Smooth muscle cell (in vitro differentiated cells): ENCODE measurements around the genes BCCIP and DOCK1.

GRCh38 chr10:125120883-125121495 is 93.1 kb upstream of the CTBP2 start:
- RAMPAGE, long total RNA = no peak

DNA sequence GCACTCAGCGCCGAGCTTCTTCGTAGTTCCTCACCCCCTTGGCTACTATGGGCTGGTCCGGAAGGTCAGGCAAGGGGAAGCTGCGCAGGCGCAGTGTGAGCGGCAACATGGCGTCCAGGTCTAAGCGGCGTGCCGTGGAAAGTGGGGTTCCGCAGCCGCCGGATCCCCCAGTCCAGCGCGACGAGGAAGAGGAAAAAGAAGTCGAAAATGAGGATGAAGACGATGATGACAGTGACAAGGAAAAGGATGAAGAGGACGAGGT is at the start of gene BCCIP:
BCCIP (plus strand) TSS at position 96 of the 262 bp plus-strand sequence.
- RAMPAGE, long total RNA = start-site peak on the plus strand centred at position 101 of the sequence, 10 bp wide, 1,372 and 958 reads in 2 replicates

DNA sequence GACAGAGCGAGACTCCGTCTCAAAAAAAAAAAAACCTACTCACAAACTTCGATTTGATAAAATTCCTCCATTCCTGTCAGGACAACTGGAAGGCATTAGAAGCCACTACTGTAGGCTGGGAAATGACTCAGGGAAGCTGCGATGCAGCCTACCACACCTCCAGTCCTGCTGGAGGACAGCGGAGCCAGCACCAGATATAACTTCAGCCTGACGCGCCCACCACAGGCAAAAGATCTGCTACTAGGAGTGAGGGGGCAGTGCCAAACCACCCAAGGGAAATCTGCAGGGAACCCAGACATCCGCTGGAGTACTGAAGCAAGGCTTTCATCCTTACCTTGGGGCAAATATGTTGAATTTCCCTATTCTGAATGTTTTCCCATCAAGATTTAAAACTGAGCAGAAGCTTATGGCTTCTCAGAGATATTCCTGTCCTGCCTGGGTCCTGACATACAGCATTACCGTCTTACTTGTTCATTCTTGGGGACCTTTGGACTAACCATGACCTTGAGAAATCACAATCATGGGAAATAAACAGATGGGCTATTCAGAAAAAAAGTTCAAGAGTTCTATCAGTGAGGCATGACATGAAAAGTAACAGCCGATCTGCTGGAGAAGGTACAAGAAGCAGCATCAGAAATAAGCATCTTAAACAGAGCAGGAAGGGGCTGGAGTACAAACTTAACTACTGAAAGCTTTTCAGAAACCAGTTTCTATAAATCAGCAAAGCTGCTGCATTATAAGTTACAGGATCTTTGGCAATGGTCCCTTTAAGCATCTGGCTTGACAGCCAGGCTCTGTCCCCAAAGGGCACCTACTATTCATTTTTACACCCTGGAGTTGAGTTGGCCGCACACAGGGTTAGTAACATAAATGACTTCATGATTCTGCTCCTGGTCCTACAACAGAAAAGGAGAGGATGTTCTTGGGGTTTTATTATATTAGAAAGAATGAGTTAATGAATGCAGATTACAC is 20.5 kb downstream of the BCCIP start:
- RAMPAGE, long total RNA = no peak

- RAMPAGE, long total RNA = no peak
Measured at GRCh38 chr10:125891871-125892247, 4.5 kb upstream of the FANK1 start.

- RAMPAGE, long total RNA = start-site peak on the plus strand at chr10:126042122-126042150, 7 and 21 reads in 2 replicates
Measured at GRCh38 chr10:126041689-126042894, 145.7 kb downstream of the FANK1 start.

DNA sequence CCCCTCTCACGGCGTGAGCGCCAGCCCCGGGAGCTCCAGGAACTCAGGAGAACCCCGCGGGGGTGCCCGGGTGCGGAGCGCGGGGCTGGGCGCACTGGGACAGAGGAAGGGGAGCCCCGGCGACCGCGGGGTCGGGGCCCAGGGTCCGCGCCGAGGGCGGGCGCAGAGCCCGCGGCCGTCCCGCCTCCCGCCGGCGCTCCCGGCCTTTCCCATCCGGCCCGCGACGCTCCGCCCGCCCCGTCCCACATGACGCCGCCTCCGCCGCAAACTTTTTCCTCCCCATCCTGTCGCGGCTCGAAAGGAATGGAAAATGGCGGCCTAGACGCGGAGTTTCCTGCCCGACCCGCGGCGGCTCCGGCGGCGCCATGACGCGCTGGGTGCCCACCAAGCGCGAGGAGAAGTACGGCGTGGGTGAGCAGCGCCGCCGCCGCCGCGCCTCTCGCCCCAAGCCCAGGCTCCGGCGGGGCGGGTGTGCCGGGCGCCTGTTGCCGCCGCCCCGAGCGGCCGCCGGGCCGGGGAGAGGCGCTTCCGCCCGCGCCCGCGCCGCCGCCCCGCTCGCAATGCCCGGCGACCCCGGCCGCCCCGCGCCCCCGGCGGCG is at the start of gene DOCK1:
DOCK1 (plus strand) TSS at position 276 of the 599 bp plus-strand sequence.
- RAMPAGE, long total RNA = start-site peak on the plus strand centred at position 297 of the sequence, 14 bp wide, 470 and 259 reads in 2 replicates

GRCh38 chr10:127978914-127979592 is 72.2 kb downstream of the PTPRE start:
- RAMPAGE, long total RNA = no peak

DNA sequence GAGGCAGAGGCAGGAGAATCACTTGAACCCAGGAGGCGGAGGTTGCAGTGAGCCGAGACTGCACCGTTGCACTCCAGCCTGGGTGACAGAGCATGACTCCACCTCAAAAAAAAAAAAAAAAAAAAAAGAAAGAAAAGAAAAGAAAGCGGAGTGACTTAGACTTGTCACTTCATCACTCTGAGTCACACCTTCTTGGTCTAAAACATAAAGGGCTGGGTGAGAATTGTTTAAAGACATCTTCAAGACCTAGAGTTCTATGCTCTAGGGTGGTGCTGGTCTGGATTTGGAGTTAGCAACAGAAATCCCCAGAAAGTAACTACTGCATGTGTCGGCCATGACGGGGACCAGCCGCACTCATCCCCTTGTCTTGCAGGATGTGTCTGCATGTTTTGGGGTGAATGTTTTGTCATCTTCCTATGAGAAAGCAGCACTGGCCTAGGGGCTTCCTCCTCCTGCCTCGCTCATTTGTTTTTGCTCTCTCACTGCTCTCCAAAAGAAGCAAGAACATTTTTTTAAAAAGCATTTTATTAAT is 83.5 kb downstream of the PTPRE start:
- RAMPAGE, long total RNA = no peak

DNA sequence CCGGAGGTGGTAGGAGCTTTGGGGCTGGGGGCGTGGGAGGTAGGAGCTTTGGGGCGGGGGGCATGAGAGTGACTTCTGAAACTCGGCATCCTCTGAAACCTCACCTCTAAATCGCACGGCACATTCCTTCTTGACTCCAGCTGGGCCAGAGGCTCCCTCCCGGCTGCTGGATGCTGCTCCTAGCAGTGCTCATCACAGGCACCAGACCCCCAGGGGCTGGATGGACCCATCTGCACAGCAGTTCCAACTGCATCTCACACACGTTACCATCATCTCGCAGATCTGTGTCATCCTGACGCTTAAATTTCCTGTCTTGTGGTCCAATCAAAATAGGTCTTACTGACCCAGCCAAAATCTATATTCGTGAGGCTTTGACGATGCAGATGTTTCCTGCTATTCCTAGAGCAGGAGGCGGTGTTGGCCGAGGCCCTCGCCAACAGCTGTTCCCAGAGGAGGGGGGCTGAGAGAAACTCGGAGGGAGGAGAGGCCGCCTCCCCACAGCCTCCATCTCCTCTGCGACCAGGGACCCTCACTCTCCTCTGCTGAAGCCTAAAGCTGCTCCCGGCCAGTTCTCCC is 108.0 kb downstream of the MKI67 start:
- RAMPAGE, long total RNA = no peak

- RAMPAGE, long total RNA = no peak
Measured at GRCh38 chr10:128019353-128020098, 106.7 kb downstream of the MKI67 start.

DNA sequence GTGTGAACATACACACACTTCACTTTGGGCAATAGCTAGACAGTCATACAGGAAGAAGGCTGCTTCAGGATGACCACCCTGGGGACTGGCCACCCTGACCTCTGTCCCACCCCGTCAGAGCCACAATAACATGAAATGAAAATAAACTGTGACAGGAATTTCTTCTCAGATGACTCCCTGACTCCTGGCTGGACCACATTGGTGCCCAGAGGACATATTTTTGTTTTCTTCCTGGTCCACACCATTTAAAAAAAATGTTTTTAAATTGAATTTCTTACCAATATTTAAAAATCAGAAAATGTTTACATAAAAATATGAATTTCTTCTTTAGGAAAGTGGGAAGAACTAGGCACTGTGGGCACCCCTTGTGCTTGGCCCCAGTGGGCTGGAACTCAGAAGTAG is 81.6 kb downstream of the MKI67 start:
- RAMPAGE, long total RNA = no peak

DNA sequence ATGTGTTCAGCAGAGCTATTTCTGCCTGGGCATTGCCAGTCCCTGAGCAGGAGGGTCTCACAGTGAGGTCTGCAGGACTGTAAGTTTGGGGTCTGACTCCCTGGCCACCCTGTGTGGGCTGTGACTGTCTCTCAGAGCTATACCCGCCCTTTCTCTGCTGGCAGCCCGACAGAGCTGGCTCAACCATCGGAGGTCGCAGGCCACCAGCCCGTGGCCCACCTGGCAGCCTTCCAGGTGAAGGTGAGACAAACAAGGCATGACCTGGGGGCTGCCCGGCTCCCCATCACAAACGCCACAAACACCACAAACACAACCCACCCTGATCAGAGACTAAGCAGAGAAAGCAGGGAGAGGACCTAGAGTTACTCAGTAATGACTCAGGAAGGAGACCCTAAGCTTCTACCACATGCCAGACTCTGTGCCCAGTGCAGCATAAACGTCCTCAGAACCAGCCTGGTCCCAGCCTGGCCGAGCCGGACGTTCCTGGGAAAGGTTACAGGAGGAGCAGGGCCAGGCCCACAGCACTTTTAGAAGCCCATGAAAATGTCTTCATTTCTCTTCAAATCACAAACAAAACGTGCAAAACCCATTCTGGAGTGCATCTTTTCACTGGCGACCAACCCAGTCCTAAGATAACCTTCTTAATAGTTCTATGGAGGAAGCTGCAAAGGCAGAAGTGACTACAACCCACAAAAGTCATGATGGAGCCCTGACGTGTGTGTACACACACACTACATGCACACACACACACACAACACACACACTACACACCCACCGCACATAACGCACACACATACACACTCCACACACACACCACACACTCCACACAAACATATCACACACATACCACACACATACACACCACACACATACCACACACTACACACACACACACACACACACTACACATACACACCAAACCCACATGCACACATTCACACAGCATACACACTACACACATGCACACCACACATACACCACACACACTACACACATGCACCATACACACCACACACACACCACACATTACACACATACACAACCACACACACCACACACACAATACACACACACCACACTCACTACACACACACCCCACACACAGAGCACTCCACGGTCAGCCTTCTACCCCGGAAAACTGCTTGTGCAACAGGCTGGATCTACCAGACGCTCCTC is 66.6 kb downstream of the MKI67 start:
- RAMPAGE, long total RNA = no peak

- RAMPAGE, long total RNA = no peak
Measured at GRCh38 chr10:128072978-128073647, 53.1 kb downstream of the MKI67 start.

DNA sequence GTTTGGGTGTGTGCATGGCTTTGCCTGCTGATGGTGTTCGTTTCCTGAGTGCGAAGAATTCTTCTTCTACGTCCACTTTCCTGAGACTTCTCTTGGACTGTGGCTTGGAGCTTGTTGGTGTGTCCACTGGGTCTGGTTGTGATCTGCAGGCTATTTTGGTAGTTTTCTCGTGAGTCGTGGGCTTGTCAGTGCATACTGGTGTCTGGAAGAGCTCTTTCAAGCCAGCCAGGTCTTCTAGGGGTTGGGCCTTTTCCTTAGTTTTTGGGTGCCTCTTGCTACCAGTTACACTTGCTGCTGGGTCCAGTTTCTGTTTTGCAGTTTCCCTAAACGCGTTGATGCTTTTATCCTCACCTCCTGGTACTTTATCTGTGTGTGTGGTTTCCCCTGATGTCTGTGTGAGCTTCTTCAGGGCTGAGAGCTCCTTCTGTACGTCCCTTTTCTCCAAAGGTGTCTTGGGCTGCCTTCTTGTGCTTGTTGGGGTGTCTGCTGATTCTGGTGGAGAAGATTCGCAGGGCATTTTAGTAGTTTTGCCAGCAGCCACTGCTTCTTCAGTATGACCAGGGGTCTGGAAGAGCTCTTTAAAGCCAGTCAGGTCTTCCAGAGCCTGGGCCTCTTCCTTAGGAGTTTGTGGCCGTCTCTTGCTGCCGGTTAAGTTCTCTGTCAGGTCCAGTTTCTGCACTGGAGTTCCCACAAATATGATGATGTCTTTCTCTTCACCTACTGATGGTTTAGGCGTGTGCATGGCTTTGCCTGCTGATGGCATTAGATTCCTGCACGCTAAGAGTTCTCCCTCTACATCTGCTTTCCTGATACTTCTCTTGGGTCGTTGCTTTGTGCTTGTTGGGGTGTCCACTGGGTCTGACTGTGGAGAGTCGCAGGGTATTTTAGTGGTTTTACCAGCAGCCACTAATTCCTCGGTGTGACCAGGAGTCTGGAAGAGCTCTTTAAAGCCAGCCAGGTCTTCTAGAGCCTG is 18.7 kb downstream of the MKI67 start:
- RAMPAGE, long total RNA = no peak

DNA sequence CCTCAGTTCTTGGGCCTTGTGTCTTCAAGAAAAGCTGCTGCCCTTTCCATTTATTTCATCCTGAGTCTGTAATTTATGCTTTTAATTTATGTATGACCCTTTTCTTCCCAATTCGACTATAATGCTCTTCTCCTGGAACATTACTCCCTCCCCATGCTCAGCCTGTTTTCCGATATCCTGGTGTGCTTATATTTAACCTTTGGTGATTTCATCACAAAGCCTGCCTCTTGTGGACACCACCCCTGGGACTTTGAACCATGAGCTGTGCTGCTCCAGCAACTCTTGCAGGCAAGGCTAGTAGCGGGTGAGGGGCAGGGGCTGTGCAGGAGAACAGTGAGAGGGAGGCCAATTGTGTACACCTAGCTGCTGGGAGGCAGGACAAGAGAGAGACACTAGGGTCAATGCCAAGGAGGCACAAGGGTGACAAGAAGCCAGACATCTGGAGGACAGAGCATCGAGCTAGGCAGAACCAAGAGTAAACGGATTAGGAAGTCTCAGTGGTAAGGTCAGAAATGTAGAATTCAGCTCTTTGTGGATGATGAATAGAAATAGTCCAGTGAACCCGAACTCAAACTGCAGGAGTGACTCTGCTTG is 30.8 kb upstream of the MKI67 start:
- RAMPAGE, long total RNA = no peak

- RAMPAGE, long total RNA = no peak
Measured at GRCh38 chr10:128851713-128852183, 615.3 kb upstream of the MGMT start.

DNA sequence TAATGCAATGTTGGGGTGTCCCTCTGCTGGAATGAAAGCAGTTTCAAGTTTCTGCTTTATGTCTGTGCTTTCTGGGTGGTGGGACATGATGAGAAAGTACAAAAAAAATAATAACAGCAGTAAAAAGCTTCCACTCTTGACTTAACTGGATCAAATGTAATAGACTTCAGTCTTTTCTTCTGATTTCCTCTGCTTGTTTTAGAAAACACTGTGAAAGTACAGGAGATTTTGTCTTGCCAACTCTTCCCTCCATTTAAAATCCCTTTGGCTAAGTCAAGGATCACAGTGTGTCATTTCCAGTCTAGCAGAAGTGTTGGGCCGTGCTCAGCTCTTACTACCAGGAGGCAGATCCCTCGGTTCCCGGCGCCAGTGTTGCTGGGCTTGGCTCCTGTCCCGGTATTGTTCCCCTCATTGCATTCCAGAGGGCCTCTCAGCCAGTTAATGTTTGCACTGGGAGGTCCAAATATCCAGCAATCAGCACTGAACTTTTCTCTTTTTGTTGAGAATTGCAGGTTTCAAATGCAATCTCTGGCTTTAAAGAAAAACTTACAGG is 612.2 kb upstream of the MGMT start:
- RAMPAGE, long total RNA = no peak

DNA sequence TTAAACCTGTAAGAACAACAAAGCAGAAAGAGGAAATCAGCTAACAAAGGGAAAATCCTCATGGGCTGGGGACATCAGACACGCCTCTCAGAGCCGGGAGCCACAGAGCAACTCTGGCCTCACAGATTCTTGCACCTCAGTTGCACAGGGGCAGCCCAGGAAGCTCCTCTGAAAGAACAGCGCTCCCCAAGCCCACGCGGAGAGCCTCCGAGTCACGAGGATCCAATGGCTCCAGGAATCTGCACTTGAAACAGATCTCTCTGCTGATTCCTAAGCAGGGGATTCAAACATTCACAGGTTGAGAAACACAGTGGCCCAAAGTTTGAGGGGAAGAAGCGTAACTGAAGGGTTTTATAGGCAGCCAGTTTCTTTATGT is 213.2 kb upstream of the MGMT start:
- RAMPAGE, long total RNA = no peak

- RAMPAGE, long total RNA = no peak
Measured at GRCh38 chr10:129944925-129945522, 19.1 kb downstream of the EBF3 start.

GRCh38 chr10:131120753-131120988 is 190.8 kb downstream of the TCERG1L start:
- RAMPAGE, long total RNA = no peak